ENCODE data around the genes AVEN and PGBD4.

GRCh38 chr15:31442566-31443308 is 116.1 kb downstream of the KLF13 start:
- PRO-cap, result no peak
CAGE:
- cytosol, long polyA minus RNA, result no peak
- cytosol, long polyA plus RNA, result no peak
- long polyA plus RNA, result no peak
- nucleus, long polyA minus RNA, result no peak
- nucleus, long polyA plus RNA, result no peak

GRCh38 chr15:31447999-31448455 is 121.4 kb downstream of the KLF13 start:
- PRO-cap, result no peak
CAGE:
- cytosol, long polyA minus RNA, result no peak
- cytosol, long polyA plus RNA, result no peak
- long polyA plus RNA, result no peak
- nucleus, long polyA minus RNA, result no peak
- nucleus, long polyA plus RNA, result no peak

- PRO-cap, result no peak
CAGE:
- cytosol, long polyA minus RNA, result no peak
- cytosol, long polyA plus RNA, result no peak
- long polyA plus RNA, result no peak
- nucleus, long polyA minus RNA, result no peak
- nucleus, long polyA plus RNA, result no peak
Measured at GRCh38 chr15:31500460-31501110, 173.9 kb downstream of the KLF13 start.

DNA sequence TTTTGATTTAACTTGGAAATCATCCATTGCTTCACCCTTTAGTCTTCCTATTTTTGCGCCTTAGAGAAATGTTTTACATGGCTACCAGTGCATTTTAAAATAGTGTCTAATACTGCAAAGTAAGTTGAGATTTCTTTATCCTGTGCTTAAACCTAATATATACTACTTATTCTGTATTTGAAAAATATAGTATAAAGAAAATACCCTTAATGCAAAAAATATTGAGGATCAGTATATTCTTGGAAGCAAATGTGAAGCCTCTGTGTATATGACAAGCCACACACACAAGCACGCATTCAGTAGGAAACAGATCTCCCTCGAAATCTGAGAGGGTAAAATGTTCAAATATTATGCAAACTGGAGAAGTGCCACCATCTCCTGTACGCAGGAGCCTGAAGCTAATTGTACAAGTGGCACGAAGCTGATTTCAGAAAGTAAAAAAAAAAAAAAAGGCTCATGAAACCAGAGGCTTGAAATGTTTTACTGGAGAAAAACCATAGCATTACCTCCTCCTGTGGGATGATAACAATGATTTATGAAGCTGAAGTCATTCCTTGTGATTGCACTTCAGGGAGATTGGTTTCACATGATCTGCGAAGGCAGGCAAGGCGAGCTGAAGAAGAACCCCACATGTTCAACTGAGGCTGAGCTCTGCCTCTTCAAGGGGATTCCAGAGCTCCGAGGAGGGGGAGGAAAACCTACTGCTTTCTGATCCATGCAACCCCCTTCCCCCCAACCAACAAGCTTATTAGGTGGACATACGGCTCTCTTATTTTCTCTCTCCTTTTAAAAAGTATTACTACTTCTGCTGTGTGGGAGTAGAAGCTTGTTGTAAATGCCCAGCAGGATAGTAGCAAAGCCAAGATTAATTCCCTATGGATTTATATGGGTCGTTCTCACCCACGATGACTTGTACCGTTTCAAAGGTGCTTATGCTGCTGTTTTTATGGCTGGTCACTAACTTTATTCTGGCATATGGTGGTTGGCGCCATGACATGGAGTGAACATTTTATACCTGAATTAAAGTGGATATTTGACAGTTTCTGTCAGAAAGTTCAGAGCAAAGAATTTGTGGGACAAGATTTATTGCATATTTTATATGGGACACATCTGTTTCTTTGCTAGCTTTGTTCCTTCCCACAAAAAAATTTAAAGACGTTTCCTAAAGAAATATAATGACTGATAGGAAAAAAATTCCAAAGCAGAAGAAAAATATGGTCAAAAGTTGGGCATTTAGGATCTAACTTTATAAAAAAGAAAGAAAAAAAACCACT is 101.1 kb downstream of the GREM1 start:
- PRO-cap, result no peak
CAGE:
- cytosol, long polyA minus RNA, result no peak
- cytosol, long polyA plus RNA, result no peak
- long polyA plus RNA, result no peak
- nucleus, long polyA minus RNA, result no peak
- nucleus, long polyA plus RNA, result no peak

DNA sequence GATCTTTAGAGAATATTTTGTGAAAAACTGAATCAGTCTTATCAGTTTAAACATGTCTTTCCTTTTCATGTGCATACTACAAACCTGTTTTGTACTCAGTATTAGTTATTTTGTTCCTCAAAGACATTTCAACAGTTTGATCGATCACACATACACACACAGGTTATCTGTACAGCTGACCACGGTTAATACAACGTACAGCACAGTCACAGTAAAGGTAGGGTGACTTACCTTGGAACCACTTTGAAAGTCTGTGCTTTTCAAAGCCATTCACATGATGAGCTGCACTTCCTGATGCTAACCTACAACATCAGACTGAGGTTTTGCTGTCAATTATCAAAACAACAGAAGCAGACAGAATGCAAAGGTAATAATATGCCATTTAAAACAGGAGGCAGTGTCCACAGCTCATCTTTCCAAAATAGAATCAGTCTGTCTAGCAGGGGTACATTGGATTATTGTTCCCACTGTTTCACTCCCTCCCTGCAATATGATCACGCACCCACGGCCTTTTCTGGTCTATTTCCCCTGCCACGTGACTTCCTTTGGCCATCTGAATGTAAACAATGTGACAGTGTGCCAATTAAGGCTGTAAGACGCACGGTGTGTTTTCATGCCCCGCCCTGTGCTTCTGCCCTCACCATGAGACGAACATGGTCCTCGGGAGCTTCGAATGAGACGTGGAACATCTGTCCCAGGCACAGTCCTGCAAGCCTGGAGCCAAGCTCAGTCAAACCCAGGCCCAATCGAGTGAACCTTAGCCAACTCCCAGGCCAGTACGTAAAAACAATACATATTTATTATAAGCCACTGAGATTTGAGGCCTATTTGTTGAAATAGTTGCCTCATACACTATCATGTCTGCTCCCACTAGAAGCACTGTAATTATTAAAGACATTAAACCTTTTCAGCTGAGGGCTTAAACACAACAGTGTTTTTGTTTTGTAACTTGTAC is 102.3 kb downstream of the FMN1 start:
- PRO-cap, result no peak
CAGE:
- cytosol, long polyA minus RNA, result no peak
- cytosol, long polyA plus RNA, result no peak
- long polyA plus RNA, result no peak
- nucleus, long polyA minus RNA, result no peak
- nucleus, long polyA plus RNA, result no peak

DNA sequence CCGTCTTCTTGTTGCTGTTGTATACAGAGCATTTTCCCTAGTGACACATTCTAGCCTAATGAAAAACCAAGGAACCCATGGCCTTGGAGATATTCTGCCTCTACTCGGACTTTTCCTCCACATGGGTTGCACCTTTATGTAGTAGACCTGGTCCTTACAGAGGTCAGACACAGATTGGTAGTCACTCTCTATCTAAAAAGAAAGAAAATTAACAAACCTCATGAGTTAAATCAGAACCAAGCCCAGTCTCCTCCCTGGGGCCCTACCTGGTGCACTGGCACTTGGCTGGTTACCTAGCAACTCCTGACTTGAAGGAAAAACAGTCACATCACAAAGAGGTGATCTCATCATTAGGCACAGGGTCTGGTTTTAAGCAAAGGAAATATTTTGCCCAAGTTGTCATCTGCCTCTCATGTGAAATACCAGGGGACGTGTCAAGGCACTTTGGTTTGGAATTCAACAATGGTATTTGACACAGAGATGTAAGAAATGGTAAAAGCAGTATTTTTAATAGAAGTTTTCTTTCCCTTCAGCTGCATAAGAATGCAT is 47.6 kb upstream of the FMN1 start:
- PRO-cap, result no peak
CAGE:
- cytosol, long polyA minus RNA, result no peak
- cytosol, long polyA plus RNA, result no peak
- long polyA plus RNA, result no peak
- nucleus, long polyA minus RNA, result no peak
- nucleus, long polyA plus RNA, result no peak

GRCh38 chr15:33727509-33727962 is 240.8 kb upstream of the CHRM5 start:
- PRO-cap, result no peak
CAGE:
- cytosol, long polyA minus RNA, result no peak
- cytosol, long polyA plus RNA, result no peak
- long polyA plus RNA, result no peak
- nucleus, long polyA minus RNA, result no peak
- nucleus, long polyA plus RNA, result no peak

GRCh38 chr15:34038889-34039491 is at the start of gene AVEN:
Gene AVEN, minus strand, starts transcription at chr15:34039204.
- PRO-cap, result bidirectional peak, plus-strand start at chr15:34039045, minus-strand start at chr15:34039118
CAGE:
- cytosol, long polyA minus RNA, result no peak
- cytosol, long polyA plus RNA, result start-site peak on the minus strand at chr15:34039038-34039136, 108 and 115 reads in 2 replicates
- long polyA plus RNA, result no peak
- nucleus, long polyA minus RNA, result start-site peak on the minus strand at chr15:34039058-34039227, 193 reads; start-site peak on the plus strand at chr15:34039346-34039351, 24 reads
- nucleus, long polyA plus RNA, result start-site peak on the minus strand at chr15:34038793-34039224, 80 and 99 reads in 2 replicates

- PRO-cap, result bidirectional peak, plus-strand start at chr15:34102117, minus-strand start at chr15:34101881
CAGE:
- cytosol, long polyA minus RNA, result start-site peak on the plus strand at chr15:34102073-34102080, 24 reads
- cytosol, long polyA plus RNA, result no peak
- long polyA plus RNA, result start-site peak on the plus strand at chr15:34102068-34102110, 44 and 28 reads in 2 replicates
- nucleus, long polyA minus RNA, result start-site peak on the plus strand at chr15:34102079-34102113, 74 reads
- nucleus, long polyA plus RNA, result no peak
Measured at GRCh38 chr15:34101974-34102625, at the start of gene PGBD4. Gene PGBD4, plus strand, starts transcription at chr15:34102083.

GRCh38 chr15:34199580-34200171 is 10.2 kb downstream of the KATNBL1 start:
- PRO-cap, result no peak
CAGE:
- cytosol, long polyA minus RNA, result no peak
- cytosol, long polyA plus RNA, result no peak
- long polyA plus RNA, result no peak
- nucleus, long polyA minus RNA, result no peak
- nucleus, long polyA plus RNA, result no peak

DNA sequence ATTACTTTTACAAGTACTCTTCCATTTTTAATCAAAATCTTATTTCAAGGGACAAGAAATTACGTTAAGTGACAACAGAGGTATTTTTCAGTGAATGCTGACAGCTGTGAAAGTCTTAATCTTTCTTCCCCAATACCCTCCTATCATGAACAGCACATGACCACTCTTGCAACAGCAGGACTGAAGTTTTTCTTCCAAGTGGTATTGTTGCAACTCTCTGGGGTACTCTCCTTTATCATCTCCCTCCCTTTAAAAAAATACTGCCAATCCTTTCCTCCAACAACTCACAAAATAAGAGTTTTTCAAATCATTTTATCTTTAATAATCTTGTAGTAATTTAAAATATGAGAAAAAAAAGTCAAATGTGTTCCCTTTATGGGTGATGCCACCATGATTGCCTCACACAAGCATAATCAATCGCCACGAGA is 1.5 kb downstream of the NOP10 start:
- PRO-cap, result no peak
CAGE:
- cytosol, long polyA minus RNA, result start-site peak on the minus strand centred at position 374 of the sequence, 92 bp wide, 15 reads
- cytosol, long polyA plus RNA, result no peak
- long polyA plus RNA, result no peak
- nucleus, long polyA minus RNA, result no peak
- nucleus, long polyA plus RNA, result no peak

GRCh38 chr15:34362049-34363193 is 4.6 kb downstream of the LPCAT4 start:
- PRO-cap, result no peak
CAGE:
- cytosol, long polyA minus RNA, result no peak
- cytosol, long polyA plus RNA, result no peak
- long polyA plus RNA, result no peak
- nucleus, long polyA minus RNA, result no peak
- nucleus, long polyA plus RNA, result no peak

DNA sequence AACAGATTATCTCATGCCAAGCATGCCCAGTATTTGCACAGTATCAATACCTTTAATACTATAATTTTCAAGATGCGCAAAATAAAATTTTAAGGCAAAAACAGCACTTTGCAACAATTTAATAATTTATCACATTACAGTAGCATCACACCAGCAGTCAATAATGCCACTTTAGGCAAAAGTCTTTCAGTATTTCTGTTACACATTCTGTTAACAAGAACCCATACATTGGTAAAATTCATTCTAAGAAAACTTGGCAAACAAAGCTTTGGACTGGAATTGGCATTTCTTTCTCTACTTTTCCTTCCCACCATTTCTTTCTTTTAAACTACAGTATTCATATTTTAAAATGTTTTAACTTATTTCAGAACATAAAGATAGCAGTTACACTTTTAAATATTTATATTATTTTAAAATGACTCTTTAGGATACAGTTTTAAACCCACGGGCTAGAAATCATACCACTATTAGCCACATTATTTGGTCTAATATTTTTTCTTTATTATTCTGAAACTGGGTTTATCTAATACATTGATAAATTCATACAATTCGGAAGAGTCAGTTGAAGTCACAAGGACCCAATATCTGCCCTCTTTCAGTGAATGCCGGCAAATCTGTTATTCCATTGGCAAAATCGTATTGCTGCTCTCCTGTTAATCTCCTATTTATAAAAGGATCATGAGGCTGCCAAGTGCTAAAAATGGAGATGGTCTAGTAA is 58.1 kb downstream of the GOLGA8B start:
- PRO-cap, result no peak
CAGE:
- cytosol, long polyA minus RNA, result no peak
- cytosol, long polyA plus RNA, result no peak
- long polyA plus RNA, result no peak
- nucleus, long polyA minus RNA, result no peak
- nucleus, long polyA plus RNA, result no peak

- PRO-cap, result no peak
CAGE:
- cytosol, long polyA minus RNA, result no peak
- cytosol, long polyA plus RNA, result no peak
- long polyA plus RNA, result no peak
- nucleus, long polyA minus RNA, result no peak
- nucleus, long polyA plus RNA, result no peak
Measured at GRCh38 chr15:34753990-34754909, 548 bp downstream of the GJD2 start.

GRCh38 chr15:35548453-35548815 is 2.5 kb upstream of the DPH6 start:
- PRO-cap, result no peak
CAGE:
- cytosol, long polyA minus RNA, result no peak
- cytosol, long polyA plus RNA, result no peak
- long polyA plus RNA, result no peak
- nucleus, long polyA minus RNA, result no peak
- nucleus, long polyA plus RNA, result no peak

DNA sequence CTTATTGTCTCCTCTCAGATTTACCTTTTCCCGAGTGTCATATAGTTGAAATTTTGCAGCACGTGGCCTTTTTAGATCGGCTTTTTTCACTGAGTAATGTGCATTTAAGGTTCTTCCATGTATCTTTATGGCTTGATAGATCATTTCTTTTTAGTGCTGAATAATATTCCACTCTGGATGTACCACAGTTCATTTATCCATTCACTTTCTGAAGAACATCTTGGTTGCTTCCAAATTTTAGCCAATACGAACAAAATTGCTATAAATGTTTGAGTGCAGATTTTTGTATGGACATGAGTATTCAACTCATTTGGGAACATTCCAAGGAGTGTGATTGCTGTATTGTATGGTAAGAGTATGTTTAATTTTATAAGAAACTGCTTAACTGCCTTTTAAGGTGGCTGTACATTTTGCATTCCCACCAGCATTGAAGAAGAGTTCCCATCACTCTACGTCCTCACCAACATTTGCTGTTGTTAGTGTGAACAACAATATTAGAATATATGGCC is 243.3 kb upstream of the CDIN1 start:
- PRO-cap, result no peak
CAGE:
- cytosol, long polyA minus RNA, result no peak
- cytosol, long polyA plus RNA, result no peak
- long polyA plus RNA, result no peak
- nucleus, long polyA minus RNA, result no peak
- nucleus, long polyA plus RNA, result no peak

DNA sequence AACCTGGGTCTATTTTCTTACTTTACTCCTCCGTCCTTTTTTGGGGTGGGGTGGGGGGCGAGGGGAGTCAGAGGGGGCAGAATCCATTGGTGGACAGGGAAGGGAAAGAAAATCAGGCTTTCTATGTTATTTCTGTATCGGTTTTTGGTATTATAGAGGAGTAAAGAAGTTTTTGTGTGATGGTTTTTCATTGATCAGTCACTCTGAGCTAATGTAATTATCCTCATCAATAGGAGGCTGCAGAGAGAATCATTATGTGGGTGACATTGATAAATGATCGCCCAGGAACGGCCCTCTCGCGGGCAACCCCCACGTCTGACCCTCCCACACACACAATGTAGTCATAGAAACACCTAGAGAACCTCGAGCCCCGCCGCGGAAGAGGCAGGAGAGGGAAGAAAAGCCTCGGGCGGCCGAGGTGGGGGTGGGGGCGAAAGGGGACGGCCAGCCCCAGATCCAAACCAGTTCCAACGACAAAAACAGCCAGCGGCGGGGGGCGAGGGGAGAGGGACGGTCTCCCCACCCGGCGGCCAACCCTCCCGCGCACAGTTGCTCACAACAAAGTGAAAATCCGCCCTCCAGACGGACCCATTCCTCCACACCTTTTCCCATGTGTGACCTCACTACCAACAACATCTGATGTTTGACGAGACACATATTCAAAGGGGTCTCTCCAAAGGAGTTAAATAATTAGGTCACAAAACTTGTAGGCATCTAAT is 213.2 kb downstream of the MEIS2 start:
- PRO-cap, result no peak
CAGE:
- cytosol, long polyA minus RNA, result no peak
- cytosol, long polyA plus RNA, result no peak
- long polyA plus RNA, result no peak
- nucleus, long polyA minus RNA, result no peak
- nucleus, long polyA plus RNA, result no peak

DNA sequence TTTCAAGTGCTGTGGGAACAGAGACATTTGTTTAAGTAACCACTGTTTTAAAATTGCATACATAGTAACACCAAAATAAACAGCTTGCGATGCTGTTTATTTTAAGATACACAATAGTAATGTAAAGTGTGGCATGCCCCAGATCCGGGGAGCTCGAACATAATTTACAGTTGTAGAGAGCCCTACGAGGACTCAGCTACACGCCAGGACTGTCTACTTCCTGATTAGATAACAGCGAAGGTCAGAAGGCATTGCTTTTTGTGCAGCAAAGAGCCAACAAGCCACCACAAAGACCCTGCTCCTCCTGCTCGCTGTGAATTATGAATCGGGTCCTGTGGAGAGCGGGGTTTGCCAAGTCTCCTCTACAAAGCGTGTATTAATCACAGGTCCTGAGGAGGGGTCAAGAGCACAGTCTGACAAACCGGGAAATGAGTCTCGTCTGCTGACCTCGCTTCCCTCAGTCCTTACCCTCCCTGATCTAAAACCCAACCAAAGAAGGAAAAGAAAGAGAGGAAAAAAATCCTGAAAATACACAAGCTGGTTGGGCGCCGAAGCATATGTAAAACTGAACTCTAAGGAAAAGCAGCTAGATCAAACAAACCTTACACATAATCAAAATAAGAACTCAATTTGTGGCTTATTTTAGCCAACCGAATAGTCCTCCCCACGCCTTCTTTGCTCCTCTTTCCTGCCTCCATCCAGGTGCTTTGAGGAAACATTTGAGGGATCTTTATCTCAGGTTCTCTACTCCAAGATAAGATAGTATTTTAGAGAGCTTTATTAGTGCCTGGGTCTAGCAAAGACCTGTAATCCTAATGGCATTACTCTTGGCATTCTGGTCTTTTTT is 80.3 kb downstream of the MEIS2 start:
- PRO-cap, result no peak
CAGE:
- cytosol, long polyA minus RNA, result no peak
- cytosol, long polyA plus RNA, result no peak
- long polyA plus RNA, result no peak
- nucleus, long polyA minus RNA, result no peak
- nucleus, long polyA plus RNA, result no peak

GRCh38 chr15:37098523-37098892 is 1.8 kb downstream of the MEIS2 start:
- PRO-cap, result bidirectional peak, plus-strand start at chr15:37098810, minus-strand start at chr15:37098662
CAGE:
- cytosol, long polyA minus RNA, result no peak
- cytosol, long polyA plus RNA, result no peak
- long polyA plus RNA, result no peak
- nucleus, long polyA minus RNA, result no peak
- nucleus, long polyA plus RNA, result no peak

GRCh38 chr15:37105644-37106493 is 5.5 kb upstream of the MEIS2 start:
- PRO-cap, result no peak
CAGE:
- cytosol, long polyA minus RNA, result no peak
- cytosol, long polyA plus RNA, result no peak
- long polyA plus RNA, result no peak
- nucleus, long polyA minus RNA, result no peak
- nucleus, long polyA plus RNA, result no peak